ENCODE measurements around the gene PITPNM2.

GRCh38 chr12:122852304-122853495, 17.4 kb downstream of the HIP1R start:
- PRO-cap, result no peak

- PRO-cap, result no peak
Observed at GRCh38 chr12:122855083-122855674, 19.9 kb downstream of the HIP1R start.

GRCh38 chr12:122858676-122859753, 23.8 kb downstream of the HIP1R start:
- PRO-cap, result unidirectional peak, minus-strand start at chr12:122858832

- PRO-cap, result no peak
Observed at GRCh38 chr12:122862729-122863944, 27.9 kb downstream of the HIP1R start.

DNA sequence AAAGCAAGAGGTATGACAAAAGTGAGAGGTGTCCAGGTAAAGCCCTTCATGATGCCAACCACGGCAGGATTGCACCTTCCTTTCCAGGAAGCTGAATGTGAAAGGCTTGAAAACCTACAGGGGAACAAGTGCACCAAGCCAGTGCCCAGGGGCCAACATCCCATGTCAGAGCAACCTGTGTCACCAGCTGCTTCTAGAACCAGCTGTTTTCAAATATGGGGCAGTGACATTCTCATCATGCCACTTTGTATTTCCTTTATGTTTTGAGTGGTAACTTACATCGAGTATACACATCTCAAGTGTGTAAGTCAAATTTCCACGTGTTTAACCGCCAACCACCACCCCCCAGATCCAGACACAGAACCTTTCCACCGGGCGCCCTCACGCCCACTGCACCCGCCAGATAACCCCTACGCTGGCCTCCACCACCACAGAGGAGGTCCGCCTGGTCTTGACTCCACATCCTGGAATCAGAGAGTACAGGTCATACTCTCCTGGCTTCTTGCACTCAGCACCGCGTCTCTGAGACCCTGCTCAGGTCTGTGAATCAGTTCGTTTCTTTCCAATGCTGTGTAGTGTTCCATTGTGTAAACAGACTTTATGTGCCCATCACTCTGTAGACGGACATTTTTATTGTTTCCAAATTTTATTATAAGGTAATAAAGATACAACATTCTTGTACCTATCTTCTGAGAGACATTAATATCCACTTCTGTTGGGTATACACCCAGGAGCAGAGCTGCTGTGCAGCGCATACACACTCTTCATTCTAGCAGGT, 27.2 kb downstream of the VPS37B start:
- PRO-cap, result no peak

DNA sequence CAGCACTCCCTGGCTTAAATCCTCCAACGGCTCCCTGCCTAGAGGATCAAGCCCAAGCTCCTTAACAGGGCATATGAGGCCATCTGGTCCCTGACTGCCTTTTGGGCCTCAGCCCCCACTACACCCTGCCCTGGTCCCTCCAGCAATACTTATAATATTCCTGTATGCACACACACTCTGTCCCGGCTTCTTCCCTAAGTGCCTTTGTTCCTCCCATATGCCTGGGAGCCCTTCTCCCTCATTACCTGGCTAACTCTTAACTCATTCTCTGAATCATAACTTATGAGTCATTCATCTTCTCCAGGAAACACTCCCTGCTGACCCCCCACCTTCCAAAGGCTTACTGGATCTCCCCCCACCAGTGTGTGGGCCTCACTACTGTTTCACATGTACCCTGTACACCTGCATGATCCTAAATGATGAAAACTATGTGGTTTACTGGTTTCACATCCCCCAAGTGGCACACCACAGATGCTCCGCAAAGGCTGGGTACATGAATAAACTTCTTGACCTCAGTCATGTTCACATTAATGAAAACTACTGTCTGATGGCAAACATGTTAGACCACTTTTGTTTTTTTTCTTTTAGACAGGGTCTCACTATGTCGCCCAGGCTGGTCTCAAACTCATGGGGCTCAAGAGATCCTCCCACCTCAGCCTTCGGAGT, 8.5 kb downstream of the VPS37B start:
- PRO-cap, result unidirectional peak, minus-strand start at position 196 of the sequence; unidirectional peak, minus-strand start at position 258 of the sequence

DNA sequence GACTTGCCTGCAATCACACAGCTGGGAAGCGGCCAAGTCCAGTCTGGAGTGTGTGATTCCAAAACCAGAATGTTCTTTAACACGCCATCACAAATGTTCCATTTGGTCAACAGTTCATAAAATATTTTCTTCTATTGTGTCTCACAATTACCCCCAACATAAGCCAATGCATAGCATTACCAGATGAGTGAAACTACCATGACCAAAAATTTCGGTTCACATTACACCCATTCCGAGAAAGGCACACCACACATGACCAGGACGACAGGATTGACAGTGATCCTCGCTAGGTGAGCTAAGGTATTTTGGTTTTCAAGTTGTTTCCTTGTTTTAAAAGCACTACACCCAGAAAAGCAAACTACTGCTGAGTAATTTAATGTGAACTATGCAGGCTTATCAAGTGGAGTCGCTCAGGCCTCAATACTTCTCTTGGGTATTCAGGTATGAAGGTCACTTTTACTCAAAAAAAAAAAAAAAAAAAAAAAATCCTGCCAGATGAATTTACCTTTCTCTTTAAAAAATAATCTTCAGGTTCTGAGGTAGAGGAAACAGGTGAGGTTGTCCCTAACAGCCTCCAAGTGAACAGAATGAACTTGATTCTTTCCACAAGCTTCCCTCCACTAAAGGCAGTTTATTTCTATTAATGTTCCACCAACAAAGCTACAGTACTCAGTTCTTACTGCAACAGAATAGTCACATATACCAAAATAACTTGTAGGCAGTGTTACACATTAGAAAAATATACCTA, 2.4 kb downstream of the VPS37B start:
- PRO-cap, result unidirectional peak, plus-strand start at position 530 of the sequence

GRCh38 chr12:122916502-122917177, 20.7 kb upstream of the VPS37B start:
- PRO-cap, result no peak

DNA sequence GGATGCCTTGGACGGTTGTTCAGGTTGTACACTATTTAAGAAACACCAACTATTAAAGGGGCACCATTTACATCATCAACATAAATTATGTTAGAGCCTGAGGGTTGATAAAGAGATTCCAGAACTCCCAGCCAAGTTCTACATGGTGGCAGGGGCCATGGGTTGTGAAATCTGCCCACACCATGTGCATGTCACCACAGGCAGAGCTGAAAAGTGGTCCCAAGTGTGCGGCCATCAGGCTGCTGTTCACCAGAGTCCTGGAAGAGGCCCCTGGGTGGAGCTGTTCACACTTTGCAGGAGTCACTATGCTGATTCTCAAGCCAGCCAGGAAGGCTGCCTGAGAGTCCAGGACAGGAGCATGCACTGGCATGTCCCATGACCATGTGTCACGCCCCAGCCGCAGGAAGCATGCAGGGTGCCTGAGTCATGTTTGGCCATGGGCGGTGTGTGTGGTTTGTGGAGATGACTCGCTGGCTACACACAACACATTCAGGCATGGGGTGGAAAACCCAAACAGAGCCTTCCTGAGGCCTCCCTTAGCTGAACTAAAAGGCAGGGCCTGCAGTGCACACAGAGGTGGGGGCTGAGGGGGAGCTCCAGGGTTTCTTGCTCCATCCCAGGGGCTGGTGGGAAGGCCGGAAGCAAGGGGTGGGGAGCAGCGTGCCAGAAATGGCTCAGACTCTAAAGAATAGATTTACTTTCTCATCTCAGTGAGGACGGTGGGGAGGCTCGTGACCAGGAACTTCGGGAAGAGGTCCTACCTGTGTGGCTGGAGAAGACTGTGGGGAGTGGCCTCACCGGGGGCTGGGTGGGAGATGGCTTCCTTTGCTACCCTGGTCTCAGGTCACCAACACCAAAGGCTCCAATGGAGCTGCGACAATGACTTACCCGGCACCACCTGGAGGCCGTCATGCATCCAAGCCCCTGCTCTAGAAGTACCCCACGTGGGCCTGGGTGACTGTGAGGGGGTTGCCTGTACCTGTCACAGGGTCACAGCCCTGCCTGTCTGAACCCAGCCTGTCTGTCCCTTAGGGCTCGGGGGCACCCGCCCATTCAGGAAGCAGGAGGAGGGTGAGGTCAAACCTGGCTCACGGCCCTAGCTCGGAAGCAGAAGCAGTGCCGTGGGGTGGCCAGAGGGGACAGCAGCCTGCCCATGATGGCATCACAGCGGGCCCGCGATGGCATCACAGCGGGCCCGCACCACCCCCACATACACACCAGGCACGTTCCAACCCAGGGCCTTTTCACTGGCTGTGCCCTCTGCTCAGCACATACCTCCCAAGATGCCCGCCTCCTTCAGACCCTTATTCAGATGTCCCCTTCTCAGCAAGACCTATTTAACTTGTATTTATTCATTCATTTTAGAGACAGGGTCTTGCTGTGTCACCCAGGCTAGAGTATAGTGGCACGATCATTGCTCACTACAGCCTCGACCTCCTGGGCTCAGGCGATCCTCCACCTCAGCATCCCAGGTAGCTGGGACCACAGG, 19.1 kb downstream of the ABCB9 start:
- PRO-cap, result bidirectional peak, plus-strand start at position 488 of the sequence, minus-strand start at position 257 of the sequence

DNA sequence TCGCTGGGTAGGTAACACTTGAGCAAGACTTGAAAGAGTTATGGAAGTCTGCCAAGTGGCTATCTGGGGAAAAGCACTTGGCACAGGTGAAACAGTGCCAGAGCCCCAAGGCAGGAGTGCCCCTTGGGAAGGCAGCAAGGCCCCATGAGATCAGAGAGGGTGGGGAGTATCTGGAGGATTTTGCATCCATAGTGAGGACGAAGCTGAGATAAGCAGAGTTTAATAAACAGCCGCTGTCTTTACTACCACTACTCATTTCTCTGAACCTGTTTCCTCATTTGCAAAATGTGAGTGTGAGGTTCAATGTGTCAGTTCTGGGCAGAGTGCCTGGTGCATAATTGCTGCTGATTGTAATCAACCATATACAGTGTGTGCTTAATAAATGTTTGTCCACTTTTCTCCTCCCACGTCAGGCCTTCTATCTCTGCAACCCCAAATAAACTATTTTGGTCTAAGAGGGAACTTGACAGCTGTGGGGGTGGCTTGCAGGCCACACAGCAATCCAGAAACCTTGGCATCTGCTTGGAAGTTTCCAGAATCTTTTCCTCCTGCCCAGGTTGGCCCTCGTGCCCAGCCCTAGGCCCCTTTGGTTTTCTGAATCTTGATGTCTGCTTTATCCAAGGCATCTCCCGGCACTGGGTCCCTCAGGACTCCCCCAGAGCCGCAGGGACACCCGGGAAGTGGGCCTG, 4.6 kb downstream of the ABCB9 start:
- PRO-cap, result no peak

DNA sequence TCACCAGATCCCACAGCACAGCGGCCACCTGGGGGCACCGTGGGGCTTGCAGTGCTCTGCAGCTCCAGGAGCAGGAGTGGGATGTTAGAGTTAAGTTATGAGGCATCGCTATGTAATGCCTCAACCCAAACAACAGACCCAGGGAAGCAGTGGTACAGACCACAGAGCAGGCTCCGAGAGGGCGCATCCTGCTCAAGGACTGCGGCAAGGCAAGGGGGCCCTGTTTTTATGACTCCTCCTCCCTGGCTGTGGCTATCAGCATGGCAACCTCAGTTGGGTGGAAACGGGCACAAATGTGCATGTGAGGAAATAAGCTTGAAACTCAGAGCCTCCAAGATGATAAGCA, 63.1 kb downstream of the ARL6IP4 start:
- PRO-cap, result no peak

DNA sequence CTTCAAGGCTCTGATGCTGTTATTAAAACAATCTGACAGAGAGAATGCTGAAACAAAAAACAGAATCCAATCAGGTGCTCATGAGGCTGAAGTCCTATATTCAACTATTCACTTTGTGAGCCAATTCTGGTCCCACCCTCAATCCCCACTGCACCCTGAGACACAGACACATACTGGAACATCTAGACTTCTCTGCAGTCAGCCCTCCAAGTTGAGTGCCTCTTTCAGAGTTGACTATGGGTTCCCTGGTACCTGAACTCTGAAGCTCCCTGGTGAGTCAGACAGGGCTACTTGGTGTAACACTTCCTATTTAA, 74.5 kb downstream of the PITPNM2 start:
- PRO-cap, result no peak

GRCh38 chr12:123089012-123089482, 61.8 kb downstream of the PITPNM2 start:
- PRO-cap, result no peak

- PRO-cap, result no peak
Observed at GRCh38 chr12:123104907-123105950, 45.7 kb downstream of the PITPNM2 start.

DNA sequence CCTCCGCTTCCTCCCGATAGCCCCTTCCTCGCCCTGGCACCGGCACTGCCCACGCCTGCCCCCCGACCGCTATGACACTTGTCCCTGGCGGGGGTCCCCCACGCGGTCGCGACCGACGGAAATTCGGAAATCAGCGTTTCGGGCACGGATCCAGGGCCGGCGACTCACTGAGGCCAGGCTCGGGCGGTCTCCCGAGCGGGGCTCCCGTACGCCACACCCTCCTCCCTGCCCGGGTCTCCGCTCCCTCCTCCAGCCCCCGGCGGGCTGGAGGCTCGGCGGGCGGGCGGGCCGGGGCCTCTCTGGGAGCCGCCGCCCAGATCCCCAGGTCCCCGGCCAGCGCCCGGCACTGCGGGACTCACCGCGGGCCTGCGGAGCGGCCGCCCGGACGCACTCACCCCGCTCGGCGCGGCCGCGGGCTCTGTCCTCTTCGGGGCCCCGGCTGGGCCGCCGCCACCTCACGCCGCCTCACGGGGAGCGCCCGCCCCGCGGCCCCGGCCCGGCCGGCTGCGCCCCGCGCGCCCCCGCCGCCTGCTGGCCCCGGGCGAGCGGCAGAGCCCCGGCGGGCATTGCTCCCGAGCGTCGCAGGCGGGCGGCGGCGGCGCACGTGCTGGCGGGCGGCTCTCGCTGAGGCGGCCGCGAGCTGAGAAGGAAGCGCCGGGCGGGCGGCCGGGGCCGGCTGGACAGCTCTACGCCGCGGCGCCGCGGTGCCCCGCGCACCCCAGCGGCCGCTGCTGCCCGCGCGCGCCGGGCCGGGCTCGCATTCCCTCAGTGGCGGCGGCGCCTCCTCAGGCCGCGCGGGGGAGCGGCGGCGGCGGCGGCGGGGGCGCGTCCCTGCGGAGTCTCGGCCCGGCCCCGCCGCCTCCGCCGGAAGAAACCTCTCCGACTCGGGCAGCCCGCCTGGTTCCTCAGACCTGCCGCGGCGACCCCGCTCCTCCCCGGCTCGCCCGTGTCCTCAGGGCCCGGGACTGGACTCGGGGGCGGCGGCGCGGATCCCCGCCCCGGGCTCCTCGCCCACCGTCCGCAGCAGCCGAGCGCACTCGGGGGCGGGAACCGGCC, at the start of gene PITPNM2:
TSS of gene PITPNM2 (minus strand) at position 733 of the 1,056 bp plus-strand sequence.
- PRO-cap, result bidirectional peak, plus-strand start at position 575 of the sequence, minus-strand start at position 446 of the sequence; bidirectional peak, plus-strand start at position 788 of the sequence, minus-strand start at position 733 of the sequence

- PRO-cap, result no peak
Observed at GRCh38 chr12:123265009-123265363, 6.7 kb downstream of the CDK2AP1 start.

DNA sequence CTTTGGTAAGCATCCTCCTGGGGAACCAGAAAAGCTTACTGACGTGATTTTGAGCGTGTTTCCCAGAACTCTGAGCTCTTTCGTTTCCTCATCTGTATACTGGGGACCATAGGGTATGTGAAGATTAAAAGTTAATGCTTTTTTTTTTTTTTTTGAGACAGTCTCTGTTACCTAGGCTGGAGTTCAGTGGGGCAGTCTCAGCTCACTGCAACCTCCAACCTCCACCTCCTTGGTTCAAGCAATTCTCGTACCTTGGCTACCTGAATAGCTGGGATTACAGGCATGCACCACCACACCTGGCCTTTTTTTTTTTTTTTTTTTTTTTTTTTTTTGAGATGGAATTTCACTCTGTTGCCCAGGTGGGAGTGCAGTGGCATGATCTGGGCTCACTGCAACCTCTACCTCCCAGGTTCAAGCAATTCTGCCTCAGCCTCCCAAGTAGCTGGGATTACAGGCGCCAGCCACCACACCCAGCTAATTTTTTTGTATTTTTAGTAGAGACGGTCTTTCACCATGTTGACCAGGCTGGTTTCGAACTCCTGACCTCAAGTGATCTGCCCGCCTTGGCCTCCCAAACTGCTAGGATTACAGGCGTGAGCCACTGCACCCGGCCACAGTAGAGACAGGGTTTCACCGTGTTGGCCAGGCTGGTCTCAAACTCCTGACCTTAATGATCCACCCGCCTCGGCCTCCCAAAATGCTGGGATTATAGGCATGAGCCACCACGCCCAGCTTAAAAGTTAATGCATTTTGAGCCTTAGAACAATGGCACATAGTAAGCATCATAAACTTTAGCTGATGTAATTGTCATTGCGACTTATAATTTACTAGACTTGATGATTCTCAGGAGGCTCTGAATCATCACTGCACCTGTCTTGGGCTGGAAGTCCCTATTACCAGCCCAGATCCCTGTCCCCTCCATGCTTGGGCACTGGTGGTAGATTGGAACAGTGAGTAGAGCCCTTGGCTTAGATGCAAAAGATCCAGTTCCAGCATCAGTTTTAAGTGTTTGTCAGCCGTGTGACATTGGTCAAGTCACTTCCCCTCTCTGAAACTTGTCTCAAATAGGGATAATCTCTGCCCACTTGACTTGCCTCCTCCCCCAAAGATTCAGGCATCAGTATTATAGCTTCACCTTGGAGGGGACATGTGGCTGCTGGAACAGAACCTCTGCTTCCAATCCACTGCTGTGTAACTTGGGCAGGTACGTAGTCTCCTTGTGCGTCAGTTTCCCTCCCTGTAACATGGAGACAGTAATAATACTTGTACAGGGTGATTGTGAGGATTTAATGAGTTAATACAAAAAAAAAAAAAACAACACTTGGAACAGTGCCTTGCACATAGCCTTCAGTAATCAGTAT, 26.0 kb downstream of the KMT5A start:
- PRO-cap, result no peak

- PRO-cap, result no peak
Observed at GRCh38 chr12:123413388-123413882, 23.0 kb downstream of the RILPL2 start.

- PRO-cap, result no peak
Observed at GRCh38 chr12:123531018-123531674, 2.4 kb downstream of the RILPL1 start.

DNA sequence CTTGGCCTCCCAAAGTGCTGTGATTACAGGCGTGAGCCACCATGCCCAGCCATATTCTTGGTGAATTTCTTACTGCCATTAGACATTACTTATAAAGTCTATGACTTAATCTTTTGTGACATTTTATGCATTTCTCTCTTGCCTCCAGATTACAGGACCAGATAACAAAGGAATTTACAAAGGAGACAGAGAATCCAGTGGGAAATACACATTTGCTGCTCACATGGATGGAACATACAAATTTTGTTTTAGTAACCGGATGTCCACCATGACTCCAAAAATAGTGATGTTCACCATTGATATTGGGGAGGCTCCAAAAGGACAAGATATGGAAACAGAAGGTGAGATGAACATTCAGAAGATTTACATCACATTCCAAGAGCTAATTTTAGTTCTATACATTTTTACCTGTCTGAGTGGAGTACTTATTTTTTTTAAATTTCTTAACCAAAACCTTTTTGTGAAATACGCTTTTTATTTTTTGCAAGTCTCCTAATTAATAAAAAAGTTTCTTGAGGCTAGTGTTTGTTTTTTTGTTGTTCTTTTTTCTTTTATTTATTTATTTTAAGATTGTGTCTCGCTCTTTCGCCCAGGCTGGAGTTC, 2.3 kb downstream of the TMED2 start:
- PRO-cap, result no peak

All from Metastatic Lung Carcinoma in the Adrenal Gland (tissue), 1 donor.